Esophagus squamous epithelium (tissue), 4 donors: ENCODE measurements around a stretch of chr15.

DNA sequence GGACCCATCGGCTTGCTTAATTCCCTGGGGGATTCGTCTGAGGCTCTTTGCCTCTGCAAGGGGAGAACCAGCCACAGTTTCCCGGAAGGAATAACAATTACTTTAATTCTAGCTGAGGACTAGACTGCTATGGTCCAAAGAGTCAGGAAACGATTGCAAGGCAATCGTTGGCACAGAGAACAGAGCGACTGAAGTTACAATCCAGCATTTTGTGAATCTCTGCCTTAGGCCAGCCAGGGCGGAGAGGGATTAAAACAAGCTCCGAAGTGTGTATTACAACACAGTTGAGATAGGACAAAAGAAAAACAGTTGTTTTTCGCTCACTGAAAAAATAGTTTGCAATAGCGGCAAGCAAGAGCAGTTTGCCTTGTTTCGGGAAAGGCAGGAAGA, 319 bp downstream of the C2CD4A start:
- PRO-cap, result bidirectional peak, plus-strand start outside the sequence, minus-strand start at position 190 of the sequence
- RAMPAGE, long total RNA, 4 experiments, result no peak in any of the 4 experiments

- PRO-cap, result bidirectional peak, plus-strand start at chr15:62068232, minus-strand start at chr15:62068158; unidirectional peak, minus-strand start at chr15:62068636
- RAMPAGE, long total RNA, 4 experiments, result no peak in any of the 4 experiments
Observed at GRCh38 chr15:62068079-62068900, 1.5 kb downstream of the C2CD4A start.

GRCh38 chr15:62109810-62110907, 43.4 kb downstream of the C2CD4A start:
- PRO-cap, result no peak
- RAMPAGE, long total RNA, 4 experiments, result no peak in any of the 4 experiments

- PRO-cap, result no peak
- RAMPAGE, long total RNA, 4 experiments, result no peak in any of the 4 experiments
Observed at GRCh38 chr15:62135264-62136240, 29.5 kb downstream of the C2CD4B start.

- PRO-cap, result no peak
- RAMPAGE, long total RNA, 4 experiments, result no peak in any of the 4 experiments
Observed at GRCh38 chr15:62164565-62165130, 437 bp downstream of the C2CD4B start.

DNA sequence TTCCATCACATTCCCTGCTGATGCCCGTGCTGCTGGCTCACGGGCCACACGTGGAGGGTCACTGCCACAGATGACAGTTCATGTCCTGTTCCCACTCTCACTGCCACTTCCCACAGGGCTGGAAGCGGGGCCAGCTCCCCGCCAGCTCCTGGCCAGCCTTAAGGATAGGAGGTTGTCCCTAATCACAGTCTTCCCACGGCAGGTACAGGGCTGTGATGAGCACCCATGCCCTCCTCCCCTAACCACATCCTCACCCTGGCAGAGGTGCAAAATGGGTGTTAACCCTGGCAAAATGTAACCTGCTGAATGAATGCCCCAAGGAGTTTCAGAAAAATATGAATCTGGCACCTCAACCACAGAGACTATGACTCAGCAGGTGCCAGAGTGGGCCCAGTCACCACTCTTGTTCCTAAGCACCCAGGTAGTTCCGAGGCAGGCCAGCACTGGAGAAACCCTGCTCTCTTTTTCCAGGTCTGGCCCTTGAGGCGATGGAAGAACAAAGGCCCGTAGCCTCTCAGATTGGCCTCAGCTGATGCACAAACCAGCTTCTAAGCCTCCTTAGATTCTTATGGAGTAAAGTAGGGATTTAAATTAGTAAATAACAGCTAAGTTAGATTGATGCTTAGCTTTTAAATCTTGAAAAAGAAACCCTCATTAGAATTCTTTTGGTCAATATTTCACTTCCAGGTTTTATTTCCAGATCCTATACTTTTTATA, 185.0 kb upstream of the TPM1 start:
- PRO-cap, result no peak
- RAMPAGE, long total RNA, 4 experiments, result no peak in any of the 4 experiments

- PRO-cap, result no peak
- RAMPAGE, long total RNA, 4 experiments, result no peak in any of the 4 experiments
Observed at GRCh38 chr15:62886481-62887402, 155.8 kb upstream of the TPM1 start.

- PRO-cap, result bidirectional peak, plus-strand start at chr15:63042751, minus-strand start at chr15:63042480
- RAMPAGE, long total RNA, 4 experiments, result no peak in any of the 4 experiments
Observed at GRCh38 chr15:63042321-63042627, 273 bp upstream of the TPM1 start.

- PRO-cap, result unidirectional peak, plus-strand start at chr15:63048023; bidirectional peak, plus-strand start at chr15:63048455, minus-strand start at chr15:63048314
- RAMPAGE, long total RNA, 4 experiments, result start-site peak on the plus strand in 2 of 4 experiments, at chr15:63048455-63048563 at its widest, 101 to 246 reads per replicate
Observed at GRCh38 chr15:63047867-63048739, 5.6 kb downstream of the TPM1 start.

- PRO-cap, result no peak
- RAMPAGE, long total RNA, 4 experiments, result no peak in any of the 4 experiments
Observed at GRCh38 chr15:63049669-63050505, 7.3 kb downstream of the TPM1 start.

- PRO-cap, result no peak
- RAMPAGE, long total RNA, 4 experiments, result no peak in any of the 4 experiments
Observed at GRCh38 chr15:63050506-63051143, 8.1 kb downstream of the TPM1 start.

GRCh38 chr15:63055969-63056408, 13.4 kb downstream of the TPM1 start:
- PRO-cap, result no peak
- RAMPAGE, long total RNA, 4 experiments, result no peak in any of the 4 experiments

DNA sequence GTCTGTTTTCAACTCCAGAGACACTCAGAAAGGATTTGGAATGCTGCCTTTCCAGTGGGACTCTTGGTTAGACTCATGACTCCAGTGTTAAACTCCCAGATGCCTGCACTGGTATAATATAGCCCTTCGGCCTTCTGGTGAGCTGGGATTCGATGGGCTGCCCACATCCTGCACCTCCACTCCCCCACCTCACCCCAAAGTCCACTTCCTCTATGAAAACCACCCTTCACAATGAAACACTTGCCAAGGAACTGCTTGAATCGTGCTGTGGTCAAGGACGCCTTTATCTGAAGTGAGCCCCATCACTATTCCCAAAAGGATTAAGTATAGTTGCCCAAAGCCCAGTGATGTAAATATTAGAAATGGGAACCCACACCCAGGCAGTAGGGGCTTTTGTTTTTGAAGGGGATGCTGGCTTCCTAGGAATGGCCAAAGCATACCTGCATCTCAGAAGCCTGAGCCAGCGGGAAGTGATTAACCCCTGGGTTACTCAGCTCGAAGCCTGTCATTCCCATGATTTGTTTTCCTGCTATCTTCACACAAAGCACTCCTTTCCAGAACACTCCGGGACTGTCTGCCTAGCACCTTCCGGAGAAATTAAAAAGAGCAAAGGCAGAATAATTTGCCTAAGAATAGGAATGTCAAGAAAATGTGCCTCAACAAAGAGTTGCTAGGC, 33.9 kb downstream of the TPM1 start:
- PRO-cap, result no peak
- RAMPAGE, long total RNA, 4 experiments, result no peak in any of the 4 experiments

DNA sequence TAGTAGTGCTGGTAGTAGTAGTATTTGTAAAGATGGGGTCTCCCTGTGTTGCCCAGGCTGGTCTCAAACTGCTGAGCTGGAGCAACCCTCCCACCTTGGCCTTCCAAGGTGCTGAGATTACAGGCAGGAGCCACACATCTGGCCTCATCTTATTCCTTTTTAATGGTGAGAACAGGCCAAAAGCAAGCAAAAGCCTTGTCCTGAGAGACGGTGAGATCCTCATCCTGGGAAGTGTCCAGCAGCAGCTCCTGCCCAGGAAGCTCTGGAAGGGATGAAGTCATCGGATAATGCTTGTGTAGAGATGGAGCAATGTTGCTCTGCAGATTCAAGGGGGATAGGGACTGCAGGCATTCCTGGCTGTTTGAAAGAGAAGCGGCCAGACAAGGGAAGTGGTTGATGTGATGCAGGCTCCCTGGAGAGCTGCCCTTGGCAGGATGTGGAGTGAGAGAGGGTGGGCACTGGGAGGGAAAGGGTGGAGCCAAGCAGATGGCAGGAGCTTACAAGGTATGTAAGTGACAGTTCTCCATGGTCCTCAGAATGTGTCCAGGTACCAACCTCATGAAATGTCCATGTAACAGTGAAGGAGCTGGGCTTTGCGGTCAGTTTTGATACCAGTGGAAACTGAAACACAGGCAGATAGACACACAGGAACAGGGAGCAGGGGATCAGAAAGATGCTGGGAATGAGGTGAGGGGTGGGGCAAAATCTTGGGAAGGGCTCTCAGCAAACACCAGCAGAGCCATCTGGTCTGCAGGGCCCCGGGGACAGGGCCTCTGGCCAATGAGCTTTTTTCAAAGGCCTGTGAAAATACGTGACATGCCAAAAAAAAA, 32.3 kb upstream of the LACTB start:
- PRO-cap, result no peak
- RAMPAGE, long total RNA, 4 experiments, result no peak in any of the 4 experiments

DNA sequence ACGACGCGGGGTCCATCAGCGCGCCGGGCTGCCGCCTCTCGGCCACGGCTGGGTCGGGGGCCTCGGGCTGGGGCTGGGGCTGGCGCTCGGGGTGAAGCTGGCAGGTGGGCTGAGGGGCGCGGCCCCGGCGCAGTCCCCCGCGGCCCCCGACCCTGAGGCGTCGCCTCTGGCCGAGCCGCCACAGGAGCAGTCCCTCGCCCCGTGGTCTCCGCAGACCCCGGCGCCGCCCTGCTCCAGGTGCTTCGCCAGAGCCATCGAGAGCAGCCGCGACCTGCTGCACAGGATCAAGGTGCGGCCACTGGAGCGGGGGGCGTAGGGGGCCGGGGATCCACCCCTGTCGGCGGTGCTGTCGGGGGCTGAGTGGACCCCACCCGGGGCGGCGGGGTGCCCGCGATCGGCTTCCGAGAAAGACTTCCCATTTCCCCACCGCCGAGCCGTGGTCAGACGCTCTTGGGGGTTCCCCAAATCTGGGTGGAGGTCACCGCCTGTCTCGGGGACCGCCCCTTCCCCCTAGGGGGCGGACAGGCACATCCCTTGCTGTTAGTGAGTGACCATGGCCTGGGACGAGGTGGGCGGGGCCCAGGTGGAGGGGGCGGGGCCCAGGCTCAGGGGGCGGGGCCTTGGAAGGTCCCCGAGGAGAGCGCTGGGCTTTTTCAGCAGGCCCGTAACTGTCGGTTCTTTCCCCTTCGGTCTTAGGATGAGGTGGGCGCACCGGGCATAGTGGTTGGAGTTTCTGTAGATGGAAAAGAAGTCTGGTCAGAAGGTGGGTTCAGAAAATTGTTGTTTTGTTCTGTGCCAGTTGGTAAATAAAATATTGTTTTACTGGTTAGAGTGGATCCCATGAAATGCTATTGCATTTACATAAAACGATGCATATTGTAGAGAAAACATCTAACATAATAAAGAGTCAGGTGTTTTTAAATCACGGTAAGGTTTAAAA, 549 bp downstream of the LACTB start:
- PRO-cap, result bidirectional peak, plus-strand start at position 624 of the sequence, minus-strand start at position 469 of the sequence
- RAMPAGE, long total RNA, 4 experiments, result no peak in any of the 4 experiments

DNA sequence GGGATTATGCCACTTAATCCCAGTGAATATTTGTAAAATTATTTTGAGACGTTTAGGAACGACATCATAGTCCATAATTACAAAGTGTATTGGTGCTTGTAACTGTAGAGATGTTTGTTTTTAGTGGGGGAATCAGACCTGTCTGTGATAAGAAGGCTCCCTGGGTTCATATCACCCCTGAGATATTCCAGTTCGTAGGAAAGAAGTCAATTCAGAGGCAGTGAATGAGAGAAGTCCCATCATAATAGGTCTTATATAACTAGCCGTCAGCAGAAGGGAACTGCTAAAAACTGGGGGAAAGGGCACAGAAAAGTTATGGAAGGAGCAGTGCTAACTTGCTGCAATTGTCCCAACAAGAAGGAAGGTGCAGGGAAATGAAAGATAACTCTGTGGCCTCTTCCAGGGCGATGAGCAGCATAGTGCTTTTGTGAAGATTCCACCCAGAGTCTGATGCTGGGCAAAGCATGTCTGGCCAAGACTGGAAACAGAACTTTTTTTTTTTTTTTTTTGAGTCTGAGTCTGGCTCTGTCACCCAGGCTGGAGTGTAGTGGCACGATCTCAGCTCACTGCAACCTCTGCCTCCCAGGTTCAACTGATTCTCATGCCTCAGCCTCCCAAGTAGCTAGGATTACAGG, 9.1 kb upstream of the CA12 start:
- PRO-cap, result no peak
- RAMPAGE, long total RNA, 4 experiments, result no peak in any of the 4 experiments

- PRO-cap, result bidirectional peak, plus-strand start at chr15:63474415, minus-strand start at chr15:63474122
- RAMPAGE, long total RNA, 4 experiments, result no peak in any of the 4 experiments
Observed at GRCh38 chr15:63473901-63474571, 30.4 kb upstream of the USP3 start.

GRCh38 chr15:63504932-63506059, 903 bp downstream of the USP3 start:
- PRO-cap, result bidirectional peak, plus-strand start at chr15:63505258, minus-strand start at chr15:63505042; bidirectional peak, plus-strand start at chr15:63505298, minus-strand start at chr15:63505297; unidirectional peak, minus-strand start at chr15:63505544; unidirectional peak, minus-strand start at chr15:63505724
- RAMPAGE, long total RNA, 4 experiments, result no peak in any of the 4 experiments

DNA sequence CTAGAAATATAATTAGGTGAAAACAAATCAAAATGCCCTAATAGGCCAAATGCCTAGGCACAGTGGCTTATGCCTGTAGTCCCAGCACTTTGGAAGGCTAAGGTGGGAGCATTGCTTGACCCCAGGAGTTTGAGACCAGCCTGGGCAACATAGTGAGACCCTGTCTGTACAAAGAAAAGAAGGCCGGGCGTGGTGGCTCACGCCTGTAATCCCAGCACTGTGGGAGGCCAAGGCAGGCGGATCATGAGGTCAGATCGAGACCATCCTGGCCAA, 20.0 kb upstream of the FBXL22 start:
- PRO-cap, result no peak
- RAMPAGE, long total RNA, 4 experiments, result no peak in any of the 4 experiments

DNA sequence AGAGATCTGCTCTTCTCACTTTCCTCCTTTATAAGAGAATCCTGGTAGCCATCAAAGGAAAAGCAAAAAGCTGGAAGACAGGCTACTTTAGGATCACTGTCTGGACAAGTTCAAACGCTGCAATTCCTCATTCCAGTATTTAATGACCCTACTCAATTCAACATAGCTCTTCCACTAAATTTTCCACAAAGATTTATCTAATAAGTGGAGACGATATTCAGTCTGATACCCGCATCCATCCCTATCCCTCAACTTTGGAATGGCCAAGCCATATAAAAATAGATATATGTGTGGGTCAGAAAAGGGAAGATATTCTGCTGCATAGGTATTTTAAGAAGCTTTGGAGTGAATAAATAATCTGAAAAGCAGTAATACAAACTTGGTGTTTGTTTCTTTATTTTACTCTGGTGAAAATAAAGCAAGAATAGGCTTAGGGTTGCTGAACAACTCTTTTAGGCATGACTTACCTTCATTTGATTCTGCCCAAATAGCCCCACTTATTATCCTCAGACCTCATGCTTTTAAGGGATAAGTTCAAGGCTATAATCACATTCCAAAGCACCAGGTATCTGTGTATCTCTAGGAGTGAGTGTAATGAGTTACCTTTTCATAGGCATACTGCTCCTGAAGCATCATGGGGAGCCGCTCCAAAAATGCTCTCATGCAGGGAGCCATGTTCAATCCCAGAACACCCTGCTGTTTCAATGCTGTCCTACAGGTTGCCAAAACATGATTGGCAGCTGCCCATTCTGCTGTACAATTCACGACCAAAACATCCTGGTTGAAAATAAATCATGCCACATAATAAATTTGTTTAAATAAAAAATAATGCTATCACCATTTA, 43.9 kb downstream of the FBXL22 start:
- PRO-cap, result no peak
- RAMPAGE, long total RNA, 4 experiments, result no peak in any of the 4 experiments